ENCODE measurements around a stretch of chr2.

GRCh38 chr2:127478621-127479876 is 47.2 kb downstream of the IWS1 start:
- RRBS: no CpG with 5 or more reads among the region's 12 CpGs

DNA sequence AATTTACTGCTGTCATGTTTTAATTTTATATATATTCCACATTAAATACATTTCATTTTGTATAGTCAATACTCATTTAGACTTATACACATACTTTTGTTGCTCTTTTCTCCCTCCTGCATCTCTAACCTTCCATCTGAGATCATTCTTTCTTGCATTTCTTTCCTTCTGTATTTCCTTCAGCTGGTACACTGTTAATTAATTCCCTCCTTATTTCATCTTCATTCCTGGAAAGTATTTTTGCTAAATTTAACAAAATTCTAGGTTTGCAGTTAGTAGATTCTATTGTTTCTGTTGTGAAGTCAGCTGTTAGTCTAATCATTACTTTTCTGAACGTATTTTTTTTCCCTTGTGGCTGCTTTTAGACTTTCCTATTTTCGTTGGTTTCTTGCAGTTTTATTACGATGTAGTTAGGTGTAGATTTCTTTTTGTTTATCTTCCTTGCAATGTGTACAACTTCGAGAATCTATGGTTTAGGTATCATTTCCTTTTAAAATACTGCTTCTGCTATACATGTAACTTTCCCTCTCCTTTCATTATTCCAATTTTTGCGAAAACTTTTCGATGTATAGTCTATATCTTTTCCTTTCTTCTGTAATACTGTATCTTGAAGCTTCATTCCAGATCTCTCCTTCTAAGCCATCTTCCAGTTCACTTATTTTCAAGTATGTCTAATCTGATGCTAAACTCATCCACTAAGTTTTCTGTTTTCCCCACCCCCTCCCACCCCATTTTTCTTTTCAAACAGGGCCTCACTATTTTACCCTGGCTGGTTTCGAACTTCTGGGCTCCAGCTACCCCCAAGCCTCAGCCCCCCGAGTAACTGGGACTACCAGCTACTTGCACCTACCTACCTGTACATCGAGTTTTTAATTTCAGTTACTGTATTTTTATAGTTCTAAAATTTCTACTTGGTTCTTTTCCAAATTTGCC is 25.0 kb downstream of the IWS1 start:
- RRBS: no CpG with 5 or more reads among the region's 9 CpGs

- RRBS: no CpG with 5 or more reads among the region's 47 CpGs
Measured at GRCh38 chr2:127651389-127652748, 5.9 kb downstream of the GPR17 start.

DNA sequence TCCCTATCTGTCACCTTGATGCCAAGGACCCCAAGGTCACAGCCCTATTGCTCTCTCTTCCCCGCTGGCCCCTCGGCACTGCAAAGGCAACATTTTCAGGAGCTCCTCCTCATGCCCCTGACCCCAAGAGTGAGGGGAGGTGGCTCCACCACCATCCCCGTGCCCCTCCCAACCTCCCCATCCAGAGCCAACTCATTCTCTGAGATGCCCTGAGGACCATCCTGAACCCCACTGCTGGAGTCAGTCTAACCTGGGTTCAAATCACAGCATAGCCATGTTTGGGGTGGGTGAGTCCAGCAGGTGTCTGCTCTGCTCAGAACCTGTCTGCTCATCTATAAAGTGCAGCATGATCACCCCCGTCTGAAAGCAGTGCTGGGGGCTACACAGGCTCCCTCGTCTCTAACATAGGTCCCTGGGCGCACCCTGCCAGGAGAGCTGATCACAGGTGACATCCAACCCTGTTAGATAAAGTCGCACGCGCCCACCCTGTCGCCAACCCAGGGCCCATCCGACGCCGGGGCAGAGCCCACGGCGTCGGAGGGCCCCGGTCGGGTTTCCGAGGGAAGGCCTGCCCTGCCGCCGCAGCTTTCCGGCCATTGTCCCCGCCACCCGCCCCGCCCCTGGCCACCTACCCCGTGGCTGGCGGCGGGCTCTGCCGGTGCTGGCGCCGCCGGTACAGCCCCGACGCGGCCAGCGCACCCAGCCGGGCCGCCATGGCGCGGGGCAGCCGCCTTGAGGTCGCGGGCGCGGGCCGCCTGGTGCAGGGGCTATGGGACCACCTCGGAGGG is 11.5 kb downstream of the LIMS2 start:
- RRBS: 59% methylated on average over 13 of the region's 47 CpGs

GRCh38 chr2:127681159-127681850 is 6.0 kb upstream of the LIMS2 start:
- RRBS: 19% methylated on average over 12 of the region's 30 CpGs

- RRBS: no CpG with 5 or more reads among the region's 8 CpGs
Measured at GRCh38 chr2:127859705-127860093, 1.7 kb upstream of the POLR2D start.

DNA sequence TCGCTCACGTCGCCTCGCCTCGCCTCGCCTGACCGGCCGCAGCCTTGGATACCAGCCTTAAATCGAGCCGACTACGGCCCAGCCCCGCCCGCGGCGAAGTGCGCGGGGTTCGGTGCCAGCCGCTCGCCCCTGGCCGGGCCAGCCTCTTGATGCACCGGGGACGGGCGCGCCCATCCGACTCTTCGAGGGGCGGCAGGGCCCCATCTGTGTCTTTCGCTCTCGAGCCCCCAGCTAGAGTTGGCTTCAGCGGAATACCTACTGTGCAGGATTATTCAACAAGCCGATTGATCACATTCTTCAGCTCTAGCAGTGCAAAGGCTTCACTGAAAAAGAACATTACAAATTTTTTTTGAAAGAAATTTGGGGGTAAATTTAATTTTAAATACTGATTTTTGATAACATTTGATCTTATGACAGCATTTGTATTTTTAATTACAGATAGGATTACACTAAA is 883 bp upstream of the AMMECR1L start:
- RRBS: no CpG with 5 or more reads among the region's 32 CpGs

DNA sequence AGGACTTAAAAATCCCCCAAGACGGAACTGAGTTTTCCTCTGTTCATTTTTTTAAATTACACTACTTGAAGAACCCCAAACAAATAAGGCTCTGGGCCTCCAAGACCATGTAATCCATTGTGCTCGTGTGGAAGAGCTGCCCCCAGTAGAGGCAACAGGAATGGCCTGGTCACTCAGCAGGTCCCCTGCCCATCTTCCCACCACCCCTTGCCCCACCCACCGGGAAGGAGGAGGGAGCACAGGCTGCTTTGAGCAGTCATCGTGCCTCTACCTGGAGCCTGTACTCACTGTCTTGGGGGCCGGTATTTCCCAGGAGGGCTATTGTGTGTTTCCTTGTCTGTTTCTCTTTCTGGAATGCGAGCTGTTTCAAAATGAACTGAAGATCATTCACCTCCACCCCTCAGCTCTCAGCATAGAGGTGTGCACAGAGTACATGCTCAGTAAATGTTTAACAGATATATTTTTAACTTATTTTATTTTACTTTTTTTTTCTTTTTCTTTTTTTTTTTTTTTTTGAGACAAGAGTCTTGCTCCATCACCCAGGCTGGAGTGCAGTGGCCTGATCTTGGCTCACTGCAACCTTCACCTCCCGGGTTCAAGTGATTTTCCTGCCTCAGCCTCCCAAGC is 7.8 kb upstream of the AMMECR1L start:
- RRBS: 66% methylated on average over 2 of the region's 7 CpGs

- RRBS: no CpG with 5 or more reads among the region's 5 CpGs
Measured at GRCh38 chr2:127901718-127902062, 15.9 kb upstream of the AMMECR1L start.

DNA sequence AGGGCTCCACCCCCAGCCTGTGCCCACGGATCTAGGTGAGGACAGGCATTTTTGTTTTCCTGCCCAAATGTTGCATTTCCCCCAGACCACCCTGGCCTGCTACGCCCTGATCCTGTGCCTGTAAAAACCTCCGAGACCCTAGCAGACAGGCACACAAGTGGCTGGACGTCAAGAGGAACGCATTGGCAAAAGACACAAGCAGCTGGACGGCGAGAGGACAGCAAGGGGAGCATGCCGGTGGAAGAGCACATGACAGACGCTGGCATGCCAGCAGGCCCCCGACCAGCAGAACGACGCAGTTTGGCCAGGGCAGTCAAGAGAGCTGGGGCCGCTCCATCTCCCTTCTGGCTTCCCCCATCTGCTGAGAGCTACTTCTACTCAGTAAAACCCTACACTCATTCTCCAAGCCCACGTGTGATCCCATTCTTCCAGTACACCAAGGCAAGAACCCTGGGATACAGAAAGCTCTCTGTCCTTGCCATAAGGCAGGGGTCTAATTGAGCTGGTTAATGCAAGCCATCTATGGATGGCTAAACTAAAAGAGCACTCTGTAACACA is 42.1 kb downstream of the SAP130 start:
- RRBS: no CpG with 5 or more reads among the region's 14 CpGs

- RRBS: no CpG with 5 or more reads among the region's 9 CpGs
Measured at GRCh38 chr2:128187039-128187821, 96.2 kb downstream of the UGGT1 start.

DNA sequence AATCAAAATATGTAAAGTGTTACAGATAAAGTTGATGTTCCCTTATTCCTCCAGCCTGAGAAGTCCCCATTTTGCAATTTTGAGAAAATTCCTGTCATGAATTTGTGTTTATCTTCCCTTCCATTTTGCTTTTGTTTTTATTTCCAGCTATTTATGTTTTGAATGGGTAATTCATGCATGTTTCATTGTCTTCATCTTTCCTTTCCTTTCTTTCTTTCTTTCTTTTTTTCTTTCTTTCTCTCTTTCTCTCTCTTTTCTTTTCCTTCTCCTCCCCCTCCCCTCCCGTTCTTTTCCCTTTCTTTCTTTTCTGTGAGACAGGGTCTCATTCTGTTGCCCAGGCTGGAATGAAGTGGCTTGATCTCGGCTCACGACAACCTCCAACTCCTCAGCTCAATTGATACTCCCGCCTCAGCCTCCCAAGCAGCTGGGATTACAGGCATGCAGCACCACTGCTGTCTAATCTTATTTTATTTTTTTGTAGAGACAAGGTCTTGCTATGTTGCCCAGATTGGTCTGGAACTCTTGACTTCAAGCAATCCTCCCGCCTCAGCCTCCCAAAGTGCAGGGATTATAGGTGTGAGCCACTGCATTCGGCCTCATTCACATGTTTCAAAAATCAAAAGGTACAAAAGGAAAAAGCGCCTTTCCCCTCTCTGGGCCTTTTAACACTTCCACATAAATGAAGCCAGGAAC is 59.5 kb downstream of the HS6ST1 start:
- RRBS: no CpG with 5 or more reads among the region's 7 CpGs

- RRBS: no CpG with 5 or more reads among the region's 9 CpGs
Measured at GRCh38 chr2:128291397-128291849, 27.2 kb downstream of the HS6ST1 start.

DNA sequence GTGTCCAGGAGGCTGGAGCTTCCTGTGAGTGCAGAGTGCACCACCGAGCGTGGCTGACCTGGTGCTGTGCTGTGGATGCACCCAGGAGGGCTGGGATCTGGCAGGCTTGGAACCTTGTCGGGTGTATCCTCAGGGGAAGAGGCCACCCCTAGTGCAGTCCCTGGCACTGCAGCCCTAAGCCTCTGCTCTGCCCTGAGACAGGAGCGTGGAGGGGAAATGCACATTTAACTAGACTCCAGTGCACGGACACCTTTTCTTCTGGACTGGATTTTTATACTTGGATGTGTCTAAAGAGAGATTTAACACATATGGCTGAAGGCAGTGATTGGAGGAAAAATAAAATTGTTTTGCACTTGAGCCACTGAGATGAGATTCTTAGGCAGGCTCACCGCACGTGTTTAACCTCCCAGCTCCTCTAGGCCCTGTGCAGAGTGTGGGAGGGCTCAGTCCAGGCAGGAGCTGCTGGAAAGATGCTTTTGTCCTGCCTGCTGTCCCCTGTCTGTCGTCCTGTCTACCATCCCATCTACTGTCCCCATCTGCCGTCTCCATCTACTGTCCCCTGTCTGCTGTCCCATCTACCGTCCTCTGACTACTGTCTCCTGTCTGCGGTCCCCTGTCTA is 43.4 kb upstream of the HS6ST1 start:
- RRBS: no CpG with 5 or more reads among the region's 11 CpGs

- RRBS: no CpG with 5 or more reads among the region's 14 CpGs
Measured at GRCh38 chr2:128438023-128438322, 119.3 kb upstream of the HS6ST1 start.

DNA sequence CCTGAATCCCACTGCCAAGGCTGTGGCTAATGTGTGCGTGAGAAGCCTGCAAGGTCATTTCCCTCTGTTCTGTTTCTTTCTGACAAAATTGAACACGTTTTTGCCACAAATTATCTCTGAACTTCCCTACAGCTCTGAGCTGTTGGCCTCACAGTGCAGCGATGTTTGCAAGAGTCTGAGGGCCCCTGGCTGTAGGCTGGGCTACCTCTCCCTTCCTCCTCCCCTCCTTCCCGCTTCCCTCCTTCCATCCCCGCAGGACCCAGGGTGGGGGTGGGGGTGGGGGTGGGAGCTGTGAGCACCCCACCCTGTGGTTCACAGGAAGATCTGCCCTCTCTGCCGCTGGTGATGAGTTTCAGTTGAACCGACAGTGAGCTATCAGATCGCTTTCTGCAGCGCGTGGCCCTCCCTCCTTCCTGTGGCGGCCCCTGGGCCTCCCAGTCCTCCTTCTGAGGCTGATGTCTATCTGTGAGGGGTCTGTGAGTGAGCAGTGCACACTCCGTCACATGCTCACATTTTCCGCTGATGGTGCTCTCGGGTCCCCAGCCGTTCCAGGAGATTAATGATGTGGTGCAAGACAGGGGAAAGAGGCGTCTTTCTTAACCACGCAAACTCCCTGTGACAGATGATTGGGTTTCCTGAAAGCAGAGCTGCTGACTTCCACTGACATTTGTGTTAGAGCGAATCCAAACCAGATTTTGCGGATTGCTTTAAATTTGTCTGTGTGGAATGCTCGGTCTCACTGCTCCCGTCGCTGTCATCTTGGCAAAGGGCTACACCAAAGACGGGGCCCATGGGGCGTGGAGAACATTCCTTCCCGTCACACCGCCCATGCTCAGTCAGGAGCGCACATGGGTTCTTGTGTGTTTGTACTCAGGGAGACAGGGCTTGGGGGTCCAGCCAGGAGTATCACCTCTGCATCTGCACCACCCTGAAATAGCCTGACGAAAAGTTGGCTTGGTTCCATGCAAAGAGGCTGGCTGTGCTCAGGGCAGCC is 154.5 kb upstream of the HS6ST1 start:
- RRBS: no CpG with 5 or more reads among the region's 28 CpGs

- RRBS: 3% methylated on average over 2 of the region's 6 CpGs
Measured at GRCh38 chr2:128754132-128754532, 435.5 kb upstream of the HS6ST1 start.

DNA sequence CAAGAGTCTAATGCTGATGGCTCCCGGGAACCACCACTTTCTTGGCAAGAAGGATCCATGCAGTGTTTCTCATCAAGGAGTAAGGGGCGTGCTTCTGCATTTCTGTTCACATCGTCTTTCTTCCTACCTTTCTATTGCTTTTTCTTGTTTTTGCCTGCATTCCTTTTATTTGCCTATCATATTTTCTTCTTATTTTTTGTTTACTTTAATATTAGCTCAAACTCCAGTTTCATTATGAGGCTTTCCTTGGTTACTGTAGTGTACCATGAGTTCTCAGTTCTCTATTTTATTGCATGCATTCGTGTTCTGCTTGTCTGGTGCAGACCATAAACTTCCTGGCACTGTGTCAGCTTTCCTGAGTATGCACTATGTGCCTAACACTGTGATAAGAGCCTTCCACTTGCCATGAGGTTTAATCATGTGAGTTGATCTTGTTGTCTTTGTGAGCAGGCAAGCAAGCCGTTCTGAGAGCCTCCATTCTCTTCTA is 631.7 kb upstream of the RAB6C start:
- RRBS: no CpG with 5 or more reads among the region's 5 CpGs

- RRBS: no CpG with 5 or more reads among the region's 6 CpGs
Measured at GRCh38 chr2:129437972-129438373, 541.5 kb upstream of the RAB6C start.

DNA sequence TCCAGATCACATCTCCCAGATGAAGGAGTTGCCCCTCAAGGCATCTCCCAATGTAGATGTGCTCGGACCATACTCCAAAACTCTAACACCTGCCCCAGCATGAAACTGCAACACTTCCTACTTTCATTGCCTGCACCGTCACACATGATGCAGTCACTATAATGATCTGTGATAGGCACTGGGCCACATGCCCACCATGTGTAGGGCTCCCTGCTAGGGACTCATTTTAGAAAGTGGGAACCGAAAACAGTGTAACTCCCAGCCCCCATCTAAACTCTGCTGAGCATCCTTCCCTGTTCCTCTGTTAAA is 496.2 kb upstream of the RAB6C start:
- RRBS: no CpG with 5 or more reads among the region's 3 CpGs

Data from PFSK-1 (cell line).